HCT116 (cell line): ENCODE measurements around a stretch of chr1.

DNA sequence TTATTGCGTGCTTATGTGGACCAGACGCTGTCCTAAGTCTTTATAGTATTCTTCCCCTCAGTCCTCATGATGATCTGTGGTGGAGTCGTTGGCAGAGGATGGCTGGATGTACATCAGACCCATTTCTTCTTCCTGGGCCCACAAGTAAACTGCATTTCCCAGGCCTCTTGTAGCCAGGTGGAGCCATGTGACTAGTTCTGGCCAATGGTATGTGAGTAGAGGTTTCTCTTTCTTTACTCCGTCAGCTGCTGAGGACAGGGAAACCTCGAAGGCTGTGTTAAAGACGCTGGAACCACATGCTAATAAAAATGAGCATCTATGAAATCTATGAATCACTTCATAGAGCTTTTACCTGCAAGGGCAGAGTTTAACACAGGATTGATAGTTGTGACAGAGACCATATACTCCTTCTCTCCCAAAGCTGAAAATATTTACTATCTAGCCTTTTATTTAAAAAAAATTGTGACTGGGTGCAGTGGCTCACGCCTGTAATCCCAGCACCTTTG lies 18.7 kb upstream of the ZNF362 start:
- RRBS: no CpG with 5 or more reads among the region's 7 CpGs

DNA sequence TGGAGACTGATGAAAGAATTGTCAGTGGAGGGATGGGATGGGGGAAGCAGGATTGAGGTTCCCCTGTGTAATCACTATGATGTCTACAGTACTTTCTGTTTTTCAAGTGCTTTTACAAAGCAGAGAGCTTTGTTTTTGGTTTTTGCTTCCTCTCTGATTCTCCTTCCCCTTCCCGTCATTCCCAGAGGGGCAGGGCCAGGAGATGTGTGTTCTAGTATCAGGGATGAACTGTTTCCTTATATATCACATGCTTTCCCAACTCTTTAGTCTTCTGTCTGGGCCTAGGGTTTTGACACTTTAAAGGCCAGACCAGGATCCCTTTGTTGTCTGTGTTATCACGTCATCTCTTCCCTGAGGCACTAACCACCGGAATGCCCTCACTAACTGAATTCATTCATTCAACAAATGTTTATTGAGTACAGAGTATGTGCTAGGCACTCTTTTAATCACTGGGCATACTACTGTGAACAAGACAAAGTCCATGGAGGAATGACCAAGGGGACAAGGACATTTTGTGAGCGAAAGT lies 12.2 kb upstream of the ZNF362 start:
- RRBS: no CpG with 5 or more reads among the region's 4 CpGs

GRCh38 chr1:33298806-33299718 lies 21.8 kb downstream of the A3GALT2 start:
- RRBS: 83% methylated on average over 9 of the region's 27 CpGs

DNA sequence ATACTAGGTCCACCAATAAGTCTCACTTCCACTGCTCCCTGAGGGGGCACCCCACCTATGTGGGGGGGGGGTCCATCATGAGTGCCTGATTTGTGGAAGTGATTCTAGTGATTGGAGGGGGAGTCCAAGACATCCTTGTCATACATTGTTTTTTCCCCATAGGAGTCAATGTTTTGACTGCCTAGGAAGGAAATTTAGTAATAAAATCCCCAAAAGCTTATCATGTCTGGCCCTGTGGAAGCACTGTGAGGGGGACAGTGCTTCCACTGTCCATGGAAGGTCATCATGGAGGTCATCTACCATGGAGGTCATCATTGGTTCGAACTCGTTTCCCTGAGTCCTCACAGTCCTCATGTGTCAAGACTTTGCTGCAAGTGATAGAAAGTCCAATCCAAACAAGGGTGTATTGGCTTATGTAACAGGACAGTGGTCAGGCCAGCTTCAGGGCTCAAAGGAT lies 19.9 kb downstream of the A3GALT2 start:
- RRBS: no CpG with 5 or more reads among the region's 2 CpGs

- RRBS: no CpG with 5 or more reads among the region's 4 CpGs
Observed at GRCh38 chr1:33320357-33320751, 544 bp downstream of the A3GALT2 start.

GRCh38 chr1:33360012-33360482 lies 39.1 kb upstream of the A3GALT2 start:
- RRBS: no CpG with 5 or more reads among the region's 2 CpGs

GRCh38 chr1:33902891-33903201 lies 39.0 kb downstream of the HMGB4 start:
- RRBS: no CpG with 5 or more reads among the region's 1 CpG

- RRBS: no CpG with 5 or more reads among the region's 4 CpGs
Observed at GRCh38 chr1:34427321-34427782, 250.6 kb downstream of the C1orf94 start.

GRCh38 chr1:34647706-34647955 lies 107.2 kb upstream of the GJB5 start:
- RRBS: no CpG with 5 or more reads among the region's 2 CpGs

- RRBS: 3% methylated on average over 5 of the region's 15 CpGs
Observed at GRCh38 chr1:34742680-34743156, 12.1 kb upstream of the GJB5 start.

- RRBS: no CpG with 5 or more reads among the region's 6 CpGs
Observed at GRCh38 chr1:34763470-34763942, 4.0 kb downstream of the GJB4 start.

- RRBS: 71% methylated on average over 2 of the region's 9 CpGs
Observed at GRCh38 chr1:34790810-34791577, 1.8 kb upstream of the GJA4 start.

GRCh38 chr1:34825479-34826096 lies 32.8 kb downstream of the GJA4 start:
- RRBS: no CpG with 5 or more reads among the region's 11 CpGs

DNA sequence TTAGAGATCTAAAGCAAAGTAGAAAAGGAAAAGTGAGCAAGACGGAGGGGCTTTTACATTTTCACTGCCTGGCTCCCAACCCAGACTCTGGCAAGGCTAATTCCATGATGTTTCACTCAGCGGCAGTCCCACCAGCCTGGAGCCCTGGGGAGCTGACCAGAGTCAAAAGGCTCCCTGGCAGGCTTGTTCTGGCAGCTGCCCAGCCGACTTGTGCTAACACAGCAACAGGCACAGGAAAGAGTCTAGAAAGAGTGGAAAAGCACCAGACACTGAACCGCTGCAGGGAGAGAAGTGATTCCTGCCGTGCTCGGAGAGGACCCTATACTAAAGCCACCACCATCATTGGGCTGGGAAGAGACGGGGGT lies 8.1 kb downstream of the SMIM12 start:
- RRBS: no CpG with 5 or more reads among the region's 7 CpGs

DNA sequence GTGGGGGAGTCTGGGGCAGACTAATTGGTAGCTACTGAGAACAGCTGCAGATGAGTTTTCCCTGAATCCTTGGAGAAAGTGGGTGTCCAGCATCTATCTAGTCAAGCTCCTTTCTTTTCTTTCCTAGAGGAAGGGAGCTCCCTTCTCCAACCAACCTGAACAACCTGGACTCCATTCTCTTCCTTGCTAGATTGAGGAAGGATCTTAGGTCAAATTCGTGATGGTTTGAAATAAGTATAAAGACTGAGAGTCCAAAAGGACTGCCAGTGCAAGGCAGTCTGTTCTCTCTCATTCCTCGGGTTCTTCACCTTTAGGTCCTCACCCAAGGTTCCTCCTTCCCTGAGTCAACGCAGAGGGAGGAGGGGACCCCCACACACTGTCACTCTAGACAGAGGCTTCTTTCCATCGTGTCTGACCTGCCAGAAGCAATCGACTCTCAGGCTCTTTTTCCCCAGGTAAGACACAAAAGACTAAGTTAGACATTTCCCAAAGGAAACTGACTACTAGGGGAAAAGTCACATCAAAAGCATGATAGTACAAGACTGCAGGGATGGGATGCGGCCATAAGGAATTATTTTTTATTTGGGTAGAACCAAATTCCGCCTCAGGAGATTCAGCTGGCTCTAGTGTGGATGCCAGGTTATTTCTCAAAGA lies 12.2 kb downstream of the TMEM35B start:
- RRBS: no CpG with 5 or more reads among the region's 7 CpGs

DNA sequence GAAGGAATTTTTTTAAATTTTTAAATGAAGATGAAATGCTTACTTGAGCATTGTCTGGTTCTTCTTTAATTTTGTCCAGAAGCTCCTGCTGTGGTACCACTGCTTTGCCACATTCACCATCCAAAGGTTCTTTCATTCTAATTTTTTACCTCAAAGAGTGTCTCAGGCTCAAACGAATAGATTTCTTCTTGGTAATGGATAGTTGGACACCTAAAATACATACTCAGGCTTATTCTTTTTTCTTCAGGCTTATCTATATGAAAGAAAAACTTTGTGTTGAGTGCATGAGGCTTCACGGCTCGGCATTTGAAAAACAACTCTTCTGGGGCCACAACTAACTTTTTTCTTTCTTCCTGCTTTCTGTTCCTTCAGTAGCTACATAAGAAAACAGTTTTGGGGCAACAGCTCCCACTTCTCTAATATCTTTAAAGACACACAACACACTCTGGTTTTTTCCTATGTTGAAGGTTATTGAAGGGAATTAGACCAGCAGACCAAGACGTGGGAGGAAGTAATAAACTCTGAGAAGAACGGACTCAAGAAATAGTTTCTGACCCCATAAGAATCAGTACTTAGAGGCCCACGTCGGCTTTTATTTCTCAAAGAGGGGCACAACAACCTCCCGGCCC lies 1.1 kb downstream of the ZMYM6 start:
- RRBS: no CpG with 5 or more reads among the region's 8 CpGs

DNA sequence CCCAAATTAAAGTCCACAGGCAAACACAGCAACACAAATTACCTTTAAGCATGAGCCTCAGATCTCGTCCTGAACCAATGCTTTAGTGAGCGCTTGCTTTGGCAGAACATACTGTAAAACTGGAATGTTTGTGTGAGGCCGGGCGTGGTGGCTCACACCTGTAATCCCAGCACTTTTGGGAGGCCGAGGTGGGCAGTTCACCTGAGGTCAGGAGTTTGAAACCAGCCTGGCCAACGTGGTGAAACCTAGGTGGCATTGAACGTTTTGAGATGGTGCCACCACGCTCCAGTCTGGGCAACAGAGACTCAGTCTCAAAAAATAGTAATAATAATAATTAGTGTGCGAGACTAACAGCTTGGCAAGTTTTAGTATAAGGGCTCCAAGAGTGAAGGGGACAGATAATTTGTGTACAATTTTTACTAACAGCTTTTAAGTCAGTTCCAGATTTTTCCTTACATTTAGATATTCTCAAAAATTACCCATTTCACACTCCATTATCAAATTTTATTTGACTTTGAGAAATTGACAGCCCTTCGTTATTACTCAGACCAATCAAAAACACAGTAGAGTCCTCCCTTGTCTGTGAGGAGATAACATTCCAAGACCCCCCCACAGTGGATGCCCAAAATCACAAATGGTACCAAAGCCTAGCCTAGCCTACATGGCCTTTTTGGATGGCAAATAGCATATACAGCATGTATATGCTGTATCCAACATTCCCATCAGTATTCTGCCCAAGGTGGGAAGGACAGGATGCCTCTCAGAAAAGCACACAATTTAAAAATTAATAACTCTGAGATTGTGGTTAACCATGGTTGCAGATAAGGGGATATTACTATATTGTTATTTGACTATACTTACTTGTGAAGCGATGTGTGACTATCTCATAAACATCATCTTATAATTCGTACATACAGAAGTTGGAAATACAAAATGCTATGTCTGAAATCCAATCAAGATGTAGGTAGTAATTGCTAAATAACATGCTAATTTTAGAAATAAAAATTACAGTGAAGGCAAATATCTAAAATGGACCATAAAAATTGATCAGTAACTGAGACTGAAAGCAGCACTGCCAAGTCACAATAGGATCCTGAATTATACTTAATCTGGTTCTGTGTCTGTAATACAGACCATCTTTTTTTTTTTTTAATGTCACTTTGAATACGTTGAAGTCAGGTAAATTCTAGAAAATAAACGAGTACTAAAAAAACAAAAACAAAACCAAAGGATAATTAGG lies 17.4 kb downstream of the SFPQ start:
- RRBS: no CpG with 5 or more reads among the region's 14 CpGs

GRCh38 chr1:35180248-35180673 lies 12.7 kb downstream of the SFPQ start:
- RRBS: no CpG with 5 or more reads among the region's 4 CpGs

GRCh38 chr1:35555935-35556528 lies 1.2 kb downstream of the KIAA0319L start:
- RRBS: no CpG with 5 or more reads among the region's 8 CpGs